ENCODE data around the gene FUOM.

DNA sequence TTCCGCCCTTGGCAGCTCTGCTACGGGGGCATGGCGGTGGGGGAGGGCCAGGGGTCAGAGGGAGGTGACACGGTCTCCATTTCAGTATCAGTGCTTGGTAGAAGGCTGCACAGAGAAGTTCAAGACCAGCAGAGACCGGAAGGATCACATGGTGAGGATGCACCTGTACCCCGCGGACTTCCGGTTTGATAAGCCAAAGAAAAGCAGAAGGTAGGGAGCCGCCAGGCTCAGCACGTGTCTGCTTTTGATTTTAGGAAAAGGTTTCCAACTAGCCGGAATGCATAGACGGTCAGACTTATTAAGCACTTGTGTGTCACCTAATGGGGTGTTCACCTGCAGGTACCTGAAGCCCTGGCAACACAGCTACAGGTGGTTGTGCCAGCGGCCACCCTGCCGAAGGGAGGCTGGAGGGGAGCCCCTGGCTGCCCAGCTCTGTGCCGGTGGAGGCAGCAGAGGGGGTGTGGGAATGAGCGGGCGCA lies 1.4 kb downstream of the ZNF511 start:
- PRO-cap, 3 experiments = no peak in any of the 3 experiments

DNA sequence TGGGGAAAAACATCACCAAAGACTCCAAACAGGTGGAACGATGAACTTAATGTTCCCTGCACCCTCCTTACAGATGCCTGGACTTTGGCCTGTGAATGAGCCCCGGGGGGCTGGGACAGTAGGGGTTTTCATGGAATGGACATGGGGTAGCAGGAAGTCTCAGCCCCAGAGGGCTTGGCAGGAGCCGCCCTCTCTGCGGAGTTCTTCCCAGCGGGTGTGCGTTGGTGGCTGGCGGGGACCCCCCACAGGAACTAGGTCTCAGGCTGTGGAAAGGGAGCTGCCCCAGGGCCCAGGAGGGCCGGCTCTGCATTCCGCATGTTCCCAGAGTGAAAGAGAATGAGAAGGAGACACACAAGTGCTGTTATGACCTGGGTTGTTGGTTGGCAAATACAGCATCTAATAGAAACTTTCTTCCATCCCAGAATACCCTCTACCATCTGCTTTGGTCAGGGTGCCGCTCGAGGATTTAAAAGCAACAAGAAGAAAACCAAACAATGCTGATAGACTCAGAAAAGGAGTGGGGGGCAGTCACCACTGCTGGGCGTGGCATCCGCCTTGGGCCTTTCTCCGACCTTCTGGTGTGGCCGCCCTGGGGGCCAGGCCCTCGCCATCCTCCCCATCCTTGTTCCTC lies 3.8 kb downstream of the ZNF511 start:
- PRO-cap, 3 experiments = no peak in any of the 3 experiments

DNA sequence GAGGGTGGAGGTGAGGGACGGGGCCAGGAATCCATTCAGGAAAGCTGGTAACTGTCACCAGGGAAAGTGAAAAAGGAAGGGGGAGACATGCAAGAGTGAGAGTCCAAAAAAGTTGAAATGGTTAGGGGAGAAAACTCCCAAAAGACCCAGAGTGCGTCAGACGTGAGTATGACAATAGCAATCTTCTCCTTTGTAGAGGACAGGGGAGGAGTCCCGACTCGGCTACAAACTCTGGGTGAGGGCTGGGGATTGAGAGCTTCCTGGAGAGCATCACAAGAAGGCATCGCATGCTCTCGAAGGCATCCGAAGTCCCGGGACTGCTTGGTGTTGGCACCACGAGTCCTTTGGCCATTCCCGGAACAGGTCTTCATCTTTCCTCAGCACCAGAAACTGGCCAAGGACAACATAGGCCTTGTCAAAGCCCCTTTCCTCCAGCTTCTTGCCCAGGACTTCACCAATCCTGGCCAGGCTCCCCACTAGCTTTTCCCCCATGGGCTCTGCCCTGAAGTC lies 2.7 kb upstream of the PRAP1 start:
- PRO-cap, 3 experiments = no peak in any of the 3 experiments

DNA sequence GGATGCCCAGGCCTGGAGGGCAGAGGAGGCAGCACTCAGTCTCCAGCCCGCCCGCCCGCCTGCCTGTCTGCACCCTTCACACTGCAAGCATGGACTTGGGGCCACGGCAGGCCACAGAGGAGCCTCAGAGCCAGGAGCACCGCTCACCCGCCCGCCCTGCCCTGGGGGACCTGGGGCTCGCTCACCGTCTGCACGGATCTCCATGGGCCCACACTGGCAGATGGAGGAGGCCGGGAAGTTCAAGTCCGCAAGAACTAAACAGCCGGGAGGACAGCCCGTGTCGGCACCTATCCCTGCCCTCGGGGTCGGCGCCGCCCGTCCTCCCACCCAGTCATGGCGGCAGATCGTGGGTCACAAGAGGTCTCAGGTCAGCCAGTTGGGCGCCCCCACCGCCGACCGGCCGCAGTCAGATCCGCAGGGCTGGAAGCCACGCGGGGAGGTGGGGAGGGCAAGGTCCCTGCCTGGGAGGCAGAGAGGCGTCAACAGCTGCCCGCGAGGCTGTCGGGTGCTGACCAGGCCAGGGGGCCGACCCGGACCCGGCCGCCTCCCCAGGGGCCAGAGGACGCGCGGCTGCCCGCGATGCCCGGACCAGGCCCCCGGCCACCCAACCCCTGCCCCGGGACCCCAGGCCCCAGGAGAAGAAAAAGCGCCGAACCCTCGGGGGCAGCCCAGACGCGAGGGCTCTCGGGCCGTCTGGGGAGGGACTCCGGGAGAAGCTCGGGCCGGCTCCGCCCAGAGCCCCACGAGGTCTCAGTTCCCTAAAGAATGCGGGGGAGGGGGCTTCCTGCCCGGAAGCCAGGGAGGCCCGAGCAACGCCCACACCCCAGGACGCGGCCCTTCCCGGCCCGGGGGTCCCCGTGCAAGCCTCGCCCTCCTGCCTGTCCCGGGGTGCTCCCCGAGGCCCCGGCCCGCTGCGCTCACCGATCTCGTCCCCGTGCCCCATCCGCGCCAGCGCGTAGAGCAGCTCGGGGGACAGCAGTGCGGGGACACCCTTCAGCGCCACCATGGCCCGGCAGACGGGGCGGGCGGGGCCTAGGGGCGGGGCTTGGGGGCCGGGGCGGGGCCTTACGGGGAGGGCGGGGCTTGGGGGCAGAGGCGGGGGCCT lies at the start of gene FUOM:
FUOM (minus strand) TSS at position 1,018 of the 1,105 bp plus-strand sequence.
- PRO-cap, 3 experiments = peak in 3 of 3 experiments; most common plus-strand start position 791 of the sequence (in 1); most common minus-strand start position 1,018 of the sequence (in 3)

DNA sequence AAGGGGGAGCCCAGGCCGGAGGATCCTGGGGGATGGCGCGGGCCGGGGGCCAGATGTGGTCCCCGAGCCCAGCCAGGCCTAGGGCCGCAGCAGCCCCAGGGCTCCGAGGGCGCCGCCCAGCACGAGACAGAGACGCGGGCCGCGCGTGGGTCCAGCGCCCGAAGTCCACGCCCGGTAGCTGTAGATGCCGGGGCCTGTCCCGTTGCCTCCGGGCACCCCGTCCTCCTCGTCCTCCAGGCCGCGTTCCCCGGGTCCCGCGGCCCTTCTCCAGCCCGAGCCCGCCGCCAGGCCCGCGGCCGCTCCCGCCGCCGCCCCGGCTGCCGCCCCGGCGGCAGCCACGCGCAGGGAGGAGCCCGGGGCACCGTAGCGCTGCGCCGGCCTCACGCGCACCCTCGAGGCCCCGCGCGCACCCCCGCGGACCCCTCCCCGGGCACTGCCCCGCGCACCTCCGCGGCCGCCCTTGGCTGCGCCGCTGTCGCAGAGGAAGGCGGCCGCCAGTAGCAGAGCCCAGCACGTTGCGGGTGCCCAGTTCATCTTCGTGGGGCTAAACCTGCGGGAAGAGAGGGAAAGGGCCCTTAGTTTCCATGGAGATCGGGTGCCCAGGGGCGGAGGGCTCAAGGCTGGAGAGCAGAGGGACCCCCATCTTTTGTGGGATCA lies 1.1 kb downstream of the SPRN start:
- PRO-cap, 3 experiments = no peak in any of the 3 experiments

GRCh38 chr10:133428904-133429332 lies 4.5 kb upstream of the SPRN start:
- PRO-cap, 3 experiments = no peak in any of the 3 experiments

All from Metastatic Breast Carcinoma in the Ovary (tissue), 3 donors.